T-cell (primary cell): Measurements from ENCODE around the gene DEFB119.

DNA sequence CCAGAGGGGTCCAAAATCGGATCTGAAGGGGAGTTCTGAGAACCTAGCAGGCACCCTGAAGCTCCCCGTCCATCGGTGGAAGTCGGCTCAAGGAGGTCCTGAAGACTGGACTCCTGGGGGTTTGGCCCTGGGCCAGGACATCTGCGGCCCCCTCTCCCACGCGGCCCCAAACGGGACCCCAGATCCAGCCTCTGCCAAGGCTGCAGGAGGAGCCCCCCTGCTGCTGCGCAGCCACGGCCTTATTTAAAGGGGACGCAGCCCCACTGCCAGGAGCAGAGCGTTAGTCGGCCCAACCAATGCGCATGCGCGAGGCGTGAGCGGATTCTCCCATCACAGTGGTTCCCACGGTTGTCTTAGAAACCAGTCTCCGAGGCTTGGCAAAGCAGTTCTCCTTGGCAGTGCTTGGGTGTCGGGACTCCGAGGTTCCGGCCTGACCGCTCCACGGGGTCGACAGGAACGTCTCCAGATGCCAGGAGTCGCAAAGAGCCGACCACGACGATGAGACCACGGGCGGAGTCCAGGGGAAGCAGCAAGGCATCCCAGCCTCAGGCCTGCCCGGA lies 288.3 kb upstream of the ZNF337 start:
- PRO-cap, 7 experiments: no peak in any of the 7 experiments

DNA sequence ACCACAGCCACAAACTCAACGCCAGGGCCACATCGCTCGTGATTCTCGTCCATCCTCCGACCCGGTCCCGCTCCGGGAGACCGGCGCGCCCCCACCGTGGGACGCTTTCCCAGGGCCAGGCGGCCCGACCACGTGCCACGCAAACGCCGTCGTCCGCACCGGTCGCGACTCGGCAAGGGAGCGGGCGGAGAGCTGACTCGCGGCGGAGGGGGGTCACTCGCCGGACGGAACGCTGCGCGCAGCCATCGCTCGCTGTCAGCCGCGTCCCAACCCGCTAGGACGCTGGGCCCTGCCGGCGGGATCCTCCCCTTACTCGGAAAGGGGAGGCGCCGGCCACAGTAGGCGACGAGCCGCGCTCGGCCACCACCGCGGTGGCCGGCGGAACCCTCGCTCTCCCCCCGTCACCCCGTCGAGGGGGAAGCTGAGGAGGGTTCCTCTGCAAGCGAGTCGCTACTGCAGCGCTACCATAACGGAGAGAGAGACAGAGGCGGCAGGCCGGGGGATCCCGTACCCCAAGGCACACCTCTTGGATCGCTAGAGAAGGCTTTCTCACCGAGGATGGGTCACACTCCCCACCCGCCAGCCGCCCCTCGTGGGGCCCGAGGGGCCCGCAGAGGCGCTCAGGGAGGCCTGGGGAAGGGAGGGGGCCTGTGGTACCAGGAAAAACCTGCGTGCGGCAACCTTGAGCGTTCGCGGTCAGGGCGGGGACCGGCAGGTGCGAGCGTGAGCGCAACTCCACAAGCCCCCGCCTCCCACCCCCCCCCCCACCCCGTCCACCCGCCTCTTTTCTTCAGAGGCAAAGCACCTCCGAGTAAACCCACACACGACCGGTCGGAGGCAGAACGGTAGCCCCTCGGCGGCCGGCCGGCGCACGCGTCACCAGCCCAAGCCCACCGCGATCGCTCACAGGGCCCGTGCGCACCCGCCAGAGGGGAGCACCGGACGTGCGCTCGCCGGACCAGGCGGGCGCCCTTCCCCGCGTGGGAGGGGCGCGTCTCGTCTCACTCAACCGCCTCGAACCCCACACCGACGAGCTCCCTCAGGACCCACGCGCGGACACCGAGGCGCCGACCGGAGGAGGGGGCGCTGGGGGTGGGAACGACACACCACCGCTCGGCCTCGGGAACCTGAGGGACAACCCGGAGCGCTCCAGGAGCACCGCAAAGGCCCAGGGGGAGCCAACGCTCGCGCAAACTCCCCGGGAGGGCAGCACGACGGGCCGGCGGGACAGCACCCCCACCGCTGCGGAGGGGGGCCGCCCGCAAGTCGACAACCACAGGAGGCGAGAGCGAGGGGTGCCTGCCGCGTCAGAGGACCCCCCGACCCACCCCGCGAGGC lies 512.2 kb upstream of the ZNF337 start:
- PRO-cap, 7 experiments: peak in 4 of 7 experiments; most common plus-strand start position 820 of the sequence (in 4); most common minus-strand start position 700 of the sequence (in 2)

DNA sequence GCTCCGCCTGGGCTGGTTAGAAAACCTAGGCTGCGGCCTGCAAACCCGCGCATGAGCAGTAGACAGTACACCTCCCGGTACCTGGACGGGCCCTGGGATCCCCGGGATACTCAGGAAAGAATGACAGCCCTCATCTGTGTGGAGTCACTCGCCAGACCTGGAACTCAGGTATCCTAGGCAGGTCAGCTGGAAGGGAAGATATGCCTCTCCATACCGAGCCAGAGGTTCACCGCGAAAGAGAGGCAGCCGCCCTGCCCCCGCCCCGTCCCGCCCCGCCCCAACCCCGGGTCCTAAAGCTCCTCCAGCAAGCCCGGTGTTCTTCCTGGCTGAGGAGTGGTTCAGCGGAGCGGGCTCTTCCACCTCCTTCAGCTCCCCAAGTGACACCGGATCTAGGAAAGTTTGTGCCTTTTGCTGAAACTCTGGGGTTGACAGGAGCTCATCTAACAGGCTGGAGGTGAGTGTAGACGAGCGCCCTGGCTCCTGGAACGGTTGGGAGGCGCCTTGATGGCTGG lies 1847.3 kb upstream of the DEFB115 start:
- PRO-cap, 7 experiments: no peak in any of the 7 experiments

GRCh38 chr20:29444649-29446047 lies 1812.3 kb upstream of the DEFB115 start:
- PRO-cap, 7 experiments: no peak in any of the 7 experiments

- PRO-cap, 7 experiments: peak in 3 of 7 experiments; most common plus-strand start chr20:29752899 (in 2)
Measured at GRCh38 chr20:29752613-29753191, 1504.8 kb upstream of the DEFB115 start.

DNA sequence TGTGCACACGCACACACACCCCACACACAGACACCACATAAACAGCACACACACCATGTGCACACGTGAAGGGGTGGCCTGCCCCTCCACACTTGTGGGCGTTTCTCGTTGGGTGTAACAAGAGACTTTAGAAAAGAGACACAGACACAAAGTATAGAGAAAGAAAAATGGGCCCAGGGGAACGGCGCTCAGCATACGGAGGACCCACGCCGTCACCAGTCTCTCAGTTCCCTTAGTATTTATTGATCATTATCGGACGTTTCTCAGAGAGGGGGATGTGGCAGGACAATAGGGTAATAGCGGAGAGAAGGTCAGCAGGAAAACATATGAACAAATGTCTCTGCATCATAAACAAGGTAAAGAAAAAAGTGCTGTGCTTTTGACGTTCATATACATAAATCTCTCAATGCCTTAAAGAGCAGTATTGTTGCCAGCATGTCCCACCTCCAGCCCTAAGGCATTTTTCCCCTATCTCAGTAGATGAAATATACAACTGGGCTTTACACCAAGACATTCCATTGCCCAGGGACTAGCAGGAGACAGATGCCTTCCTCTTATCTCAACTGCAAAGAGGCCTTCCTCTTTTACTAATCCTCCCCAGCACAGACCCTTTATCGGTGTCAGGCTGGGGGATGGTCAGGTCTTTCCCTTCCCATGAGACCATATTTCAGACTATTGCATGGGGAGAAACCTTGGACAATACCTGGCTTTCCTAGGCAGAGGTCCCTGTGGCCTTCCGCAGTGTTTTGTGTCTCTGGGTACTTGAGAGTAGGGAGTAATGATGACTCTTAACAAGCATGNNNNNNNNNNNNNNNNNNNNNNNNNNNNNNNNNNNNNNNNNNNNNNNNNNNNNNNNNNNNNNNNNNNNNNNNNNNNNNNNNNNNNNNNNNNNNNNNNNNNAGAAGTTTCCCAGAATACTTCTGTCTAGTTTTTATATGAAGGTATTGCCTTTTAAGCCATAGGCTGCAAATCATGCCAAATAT lies 1373.2 kb upstream of the DEFB115 start:
- PRO-cap, 7 experiments: no peak in any of the 7 experiments

DNA sequence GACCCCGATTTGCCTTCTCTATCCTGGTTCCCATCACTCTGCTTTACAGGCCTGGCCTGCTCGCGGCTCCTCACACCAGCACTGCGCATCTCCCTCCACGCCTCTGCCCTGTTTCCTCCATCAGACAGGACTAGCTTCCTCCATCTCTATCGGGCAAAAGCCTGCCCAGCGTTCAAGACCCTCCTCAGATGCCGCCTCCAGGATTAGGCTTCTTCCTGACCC lies 881.1 kb upstream of the DEFB115 start:
- PRO-cap, 7 experiments: peak in 1 of 7 experiments; most common minus-strand start position 107 of the sequence (in 1)

DNA sequence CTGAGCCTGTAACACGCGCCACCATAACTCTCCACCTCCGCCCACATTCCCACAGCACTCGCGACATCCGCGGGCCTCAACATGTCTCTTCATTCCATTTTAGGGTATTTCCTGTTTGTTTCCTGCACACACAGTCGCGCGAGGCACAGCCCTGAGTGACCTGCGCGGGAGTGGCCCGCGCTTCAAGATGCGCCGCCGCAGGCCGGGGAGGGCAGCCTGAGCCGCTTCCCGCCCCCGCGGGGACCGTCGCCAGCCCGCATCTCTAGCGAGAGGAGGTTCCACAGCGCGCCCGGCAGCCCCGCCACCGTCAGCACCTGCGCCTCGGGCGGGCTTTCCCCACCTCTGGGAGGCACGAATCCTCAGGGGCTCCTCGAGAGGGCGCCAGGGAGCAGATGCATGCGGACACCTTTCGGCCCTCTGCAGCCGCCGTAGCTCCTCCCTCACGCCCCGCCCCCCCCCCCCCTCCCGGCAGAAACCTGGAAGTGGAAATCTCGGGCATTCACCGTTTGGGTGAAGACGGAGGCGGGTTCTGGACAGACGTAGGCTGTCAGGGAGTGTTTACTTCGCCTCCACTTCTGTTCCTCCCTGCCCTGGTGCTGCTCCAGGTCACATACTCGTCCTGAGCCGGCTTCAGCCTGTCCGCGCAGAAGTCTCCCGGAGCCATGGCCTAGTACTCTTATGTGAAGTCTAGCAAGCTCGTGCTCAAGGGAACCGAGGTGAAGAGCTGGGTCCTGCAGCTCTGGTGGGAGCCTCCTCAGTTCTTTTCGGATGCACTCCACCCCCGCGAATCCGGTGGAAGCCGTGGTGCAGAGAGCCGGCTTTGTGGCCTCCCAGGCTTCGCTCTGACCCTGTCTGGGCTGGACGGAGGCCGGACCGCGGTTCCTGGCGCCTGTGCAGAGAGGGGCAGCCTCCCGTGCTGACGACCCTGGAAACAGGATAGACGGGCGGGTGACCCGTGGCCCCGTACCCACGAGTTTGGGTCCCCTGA lies 880.5 kb upstream of the DEFB115 start:
- PRO-cap, 7 experiments: peak in 7 of 7 experiments; most common plus-strand start position 498 of the sequence (in 7); most common minus-strand start position 344 of the sequence (in 7)

DNA sequence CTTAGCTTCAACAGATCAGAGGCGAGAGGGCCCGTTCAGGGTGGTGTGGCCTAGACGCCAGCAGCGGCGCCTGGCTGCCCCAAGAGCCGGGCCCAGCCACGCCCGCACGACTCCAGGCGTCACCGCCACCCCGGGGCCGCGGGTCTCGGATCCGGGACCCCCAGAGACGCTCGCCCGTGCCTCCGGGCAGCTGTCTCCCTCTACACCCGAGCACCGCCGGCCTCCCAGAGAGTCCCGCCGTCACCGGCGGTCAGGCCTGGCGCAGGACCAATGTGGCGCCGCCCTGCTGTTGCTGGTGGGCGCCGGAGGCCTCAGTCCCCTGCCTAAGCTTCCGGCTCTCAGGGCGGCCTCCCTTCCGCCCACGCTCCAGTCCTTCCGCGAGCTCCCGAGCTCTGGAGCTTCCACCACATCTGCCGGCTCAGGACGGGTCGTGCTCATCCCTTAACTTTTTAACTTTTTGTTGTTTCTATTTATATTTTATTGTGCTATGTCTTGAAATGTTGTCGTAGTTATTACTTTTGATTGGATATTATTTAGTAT lies 441.2 kb upstream of the DEFB115 start:
- PRO-cap, 7 experiments: no peak in any of the 7 experiments

GRCh38 chr20:30825739-30826022 lies 431.8 kb upstream of the DEFB115 start:
- PRO-cap, 7 experiments: no peak in any of the 7 experiments

- PRO-cap, 7 experiments: no peak in any of the 7 experiments
Measured at GRCh38 chr20:31390432-31390979, at the start of gene DEFB119. Gene DEFB119 (minus strand): TSS chr20:31390590.

GRCh38 chr20:31593244-31594168 lies 11.6 kb upstream of the ID1 start:
- PRO-cap, 7 experiments: no peak in any of the 7 experiments

GRCh38 chr20:31663853-31665027 lies 26.5 kb downstream of the COX4I2 start:
- PRO-cap, 7 experiments: no peak in any of the 7 experiments

- PRO-cap, 7 experiments: no peak in any of the 7 experiments
Measured at GRCh38 chr20:31665638-31666153, 28.0 kb downstream of the COX4I2 start.

DNA sequence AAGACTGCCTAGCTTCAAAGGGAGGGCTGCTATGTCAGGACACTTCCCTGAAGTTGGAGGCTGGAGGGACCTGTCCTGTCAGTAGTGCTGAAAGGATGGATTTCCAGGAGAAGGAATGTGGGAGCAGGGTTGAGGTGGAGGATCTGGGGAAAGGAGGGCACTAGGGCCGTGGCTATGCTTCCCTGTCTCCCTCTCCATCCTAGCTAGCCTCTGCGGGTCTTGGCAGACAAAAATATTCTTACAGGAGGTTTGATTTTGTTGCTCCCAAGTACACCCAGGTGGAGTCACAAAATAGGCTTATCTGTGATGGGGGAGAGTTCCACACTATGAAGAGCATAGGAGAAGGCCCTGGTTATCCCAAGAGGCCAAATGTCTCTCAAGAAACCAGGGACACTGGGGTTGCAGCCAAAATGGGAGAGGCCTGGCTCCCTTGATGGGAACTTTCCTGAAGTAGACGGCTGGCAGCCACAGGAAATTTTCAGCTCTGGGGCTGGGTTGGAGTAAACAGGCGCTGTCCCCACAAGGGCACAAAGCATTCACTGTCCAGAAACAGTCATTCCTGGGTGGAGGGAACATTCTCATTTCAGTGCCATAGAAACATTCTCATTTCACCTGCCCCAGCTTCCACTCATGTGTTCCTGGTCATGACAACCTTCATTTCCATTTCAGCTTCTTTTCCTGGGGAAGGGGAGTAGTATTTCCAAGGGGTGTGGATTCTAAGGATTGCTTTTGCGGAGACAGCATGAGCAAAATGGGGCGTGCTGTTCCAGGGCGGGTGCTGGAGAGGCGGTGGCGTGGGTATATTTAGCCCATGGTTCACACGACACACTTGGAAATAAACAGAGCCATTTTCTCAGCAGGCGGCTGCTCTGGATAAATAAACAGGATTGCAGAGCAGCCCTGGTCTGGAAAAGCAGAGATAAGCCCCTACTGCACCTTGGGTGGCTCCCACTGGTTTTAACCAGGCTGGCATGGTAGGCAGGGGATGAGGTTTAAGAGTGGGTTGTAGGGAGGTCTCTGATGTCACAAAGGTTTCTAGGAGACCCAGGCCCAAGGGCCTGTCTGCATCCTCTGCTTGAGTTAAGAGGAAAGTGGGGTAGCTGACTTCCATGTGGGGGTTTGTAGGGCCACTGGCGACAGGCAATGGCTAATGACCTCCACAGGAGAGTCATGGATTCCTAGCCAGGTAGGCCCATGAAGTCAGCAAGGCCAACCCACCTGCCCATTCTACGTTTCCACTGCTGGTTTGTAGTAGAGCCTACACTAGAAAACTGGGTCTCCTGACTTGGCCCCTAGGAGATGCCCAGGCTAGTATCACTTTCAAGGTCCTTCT lies 32.8 kb downstream of the COX4I2 start:
- PRO-cap, 7 experiments: no peak in any of the 7 experiments

- PRO-cap, 7 experiments: no peak in any of the 7 experiments
Measured at GRCh38 chr20:31691530-31692490, 30.9 kb downstream of the BCL2L1 start.

- PRO-cap, 7 experiments: no peak in any of the 7 experiments
Measured at GRCh38 chr20:31706423-31707109, 16.1 kb downstream of the BCL2L1 start.

DNA sequence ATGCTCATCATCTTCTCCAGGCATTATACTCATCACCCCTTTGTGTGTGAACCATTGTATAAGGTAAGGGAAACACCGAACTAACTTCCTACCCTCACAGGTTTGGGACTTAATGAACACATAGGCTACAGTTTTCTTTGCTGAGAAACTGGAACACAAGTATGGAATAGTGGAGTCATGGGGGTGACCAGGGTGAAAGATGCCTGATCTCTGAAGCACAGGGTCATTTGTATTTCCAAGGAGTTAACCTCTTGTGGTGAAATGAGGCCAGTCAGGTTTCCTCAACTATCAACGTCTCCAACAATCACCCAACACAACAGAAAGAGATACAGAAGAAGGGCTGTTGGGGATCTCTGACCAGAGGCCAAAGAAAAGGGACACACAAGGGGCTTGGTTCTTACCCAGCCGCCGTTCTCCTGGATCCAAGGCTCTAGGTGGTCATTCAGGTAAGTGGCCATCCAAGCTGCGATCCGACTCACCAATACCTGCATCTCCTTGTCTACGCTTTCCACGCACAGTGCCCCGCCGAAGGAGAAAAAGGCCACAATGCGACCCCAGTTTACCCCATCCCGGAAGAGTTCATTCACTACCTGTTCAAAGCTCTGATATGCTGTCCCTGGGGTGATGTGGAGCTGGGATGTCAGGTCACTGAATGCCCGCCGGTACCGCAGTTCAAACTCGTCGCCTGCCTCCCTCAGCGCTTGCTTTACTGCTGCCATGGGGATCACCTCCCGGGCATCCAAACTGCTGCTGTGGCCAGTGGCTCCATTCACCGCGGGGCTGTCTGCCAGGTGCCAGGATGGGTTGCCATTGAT lies 1.2 kb downstream of the BCL2L1 start:
- PRO-cap, 7 experiments: no peak in any of the 7 experiments

GRCh38 chr20:31723171-31723402 lies 419 bp upstream of the BCL2L1 start:
- PRO-cap, 7 experiments: no peak in any of the 7 experiments

GRCh38 chr20:31810028-31810753 lies 9.0 kb upstream of the MYLK2 start:
- PRO-cap, 7 experiments: no peak in any of the 7 experiments